Airway epithelial cell (primary cell): ENCODE data around the gene COLQ.

DNA sequence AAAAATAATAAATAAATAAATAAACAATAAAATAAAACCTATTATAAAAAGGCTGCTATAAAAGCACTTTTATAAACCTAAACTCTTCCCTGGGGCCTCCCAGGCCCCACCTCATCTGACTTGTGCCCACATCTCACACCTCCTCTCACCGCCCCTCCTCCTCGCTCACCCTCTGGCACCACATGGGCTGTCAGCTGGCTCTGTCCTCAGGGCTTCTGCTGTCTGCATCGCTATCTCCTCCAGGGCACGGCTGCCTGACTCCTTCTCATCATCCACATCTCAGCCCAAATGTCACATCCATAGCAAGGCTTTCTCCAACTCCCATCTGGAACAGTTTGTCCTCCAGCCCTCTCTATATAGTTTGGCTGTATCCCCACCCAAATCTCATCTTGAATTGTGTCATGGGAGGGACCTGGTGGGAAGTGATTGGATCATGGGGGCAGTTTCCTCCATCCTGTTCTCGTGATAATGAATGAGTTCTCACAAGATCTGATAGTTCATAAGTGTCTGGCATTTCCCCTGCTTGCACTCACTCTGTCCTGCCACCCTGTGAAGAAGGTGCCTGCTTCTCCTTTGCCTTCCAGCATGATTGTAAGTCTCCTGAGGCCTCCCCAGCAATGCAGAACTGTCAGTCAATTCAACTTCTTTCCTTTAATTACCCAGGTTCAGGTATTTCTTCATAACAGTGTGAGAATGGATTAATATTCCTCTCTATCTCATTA lies 8.8 kb upstream of the SH3BP5 start:
- RAMPAGE, long total RNA = no peak

DNA sequence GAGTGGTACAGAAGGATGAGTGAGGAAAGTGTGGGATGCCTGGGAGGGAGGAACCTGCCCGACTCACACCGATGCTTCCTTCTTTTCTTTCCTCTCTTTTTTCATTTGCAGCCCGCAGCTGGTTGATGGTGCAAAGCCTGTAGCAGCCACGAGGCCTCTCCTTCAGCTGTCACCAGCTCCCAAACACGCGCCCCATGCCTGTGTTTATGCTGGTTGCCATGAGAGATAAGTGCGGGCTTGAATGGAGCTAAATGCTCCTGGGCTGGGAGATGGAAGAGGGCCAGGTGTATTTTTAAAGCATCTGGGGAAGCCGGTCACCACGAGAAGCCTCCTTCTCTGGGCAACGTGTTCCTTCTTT lies 9.4 kb downstream of the COLQ start:
- RAMPAGE, long total RNA = no peak

DNA sequence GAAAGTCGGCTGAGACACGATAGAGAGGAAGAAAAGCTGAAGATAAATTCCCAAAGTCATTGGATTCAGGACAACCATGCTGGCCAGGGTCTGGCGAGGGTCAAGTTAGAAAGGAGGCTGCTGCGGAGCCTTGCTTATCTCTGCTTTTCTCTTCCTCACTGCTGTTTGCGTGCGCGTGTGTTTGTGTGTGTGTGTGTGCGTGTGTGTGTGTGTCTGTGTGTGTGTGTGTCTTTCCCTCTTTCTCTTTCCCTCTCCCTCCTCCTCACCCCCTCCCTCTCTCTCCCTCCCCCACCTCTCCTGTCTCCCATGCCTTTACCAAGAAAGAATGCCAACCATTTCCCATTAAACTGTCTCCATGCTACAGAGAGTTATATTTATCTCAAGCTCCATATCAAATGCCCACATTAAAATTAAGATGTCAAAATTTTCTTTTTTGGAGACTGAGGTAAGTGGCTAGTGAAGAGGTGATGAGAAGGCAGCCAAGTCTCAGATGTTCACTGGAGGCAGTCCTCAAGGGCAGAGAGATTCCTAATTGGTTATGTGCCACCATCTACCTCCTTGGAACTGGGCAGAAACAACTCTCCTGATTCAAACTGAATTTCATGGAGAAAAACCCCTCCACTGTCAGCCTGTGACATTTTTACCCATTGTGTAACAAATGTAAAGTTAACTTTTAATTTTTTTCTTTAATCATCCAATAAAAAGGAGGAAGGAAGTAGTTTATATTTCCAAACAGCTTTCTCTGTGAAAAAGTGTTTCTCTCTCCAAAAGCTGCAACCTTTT lies at the start of gene COLQ:
Gene COLQ, minus strand, starts transcription at position 159 of the 783 bp plus-strand sequence.
- RAMPAGE, long total RNA = no peak

DNA sequence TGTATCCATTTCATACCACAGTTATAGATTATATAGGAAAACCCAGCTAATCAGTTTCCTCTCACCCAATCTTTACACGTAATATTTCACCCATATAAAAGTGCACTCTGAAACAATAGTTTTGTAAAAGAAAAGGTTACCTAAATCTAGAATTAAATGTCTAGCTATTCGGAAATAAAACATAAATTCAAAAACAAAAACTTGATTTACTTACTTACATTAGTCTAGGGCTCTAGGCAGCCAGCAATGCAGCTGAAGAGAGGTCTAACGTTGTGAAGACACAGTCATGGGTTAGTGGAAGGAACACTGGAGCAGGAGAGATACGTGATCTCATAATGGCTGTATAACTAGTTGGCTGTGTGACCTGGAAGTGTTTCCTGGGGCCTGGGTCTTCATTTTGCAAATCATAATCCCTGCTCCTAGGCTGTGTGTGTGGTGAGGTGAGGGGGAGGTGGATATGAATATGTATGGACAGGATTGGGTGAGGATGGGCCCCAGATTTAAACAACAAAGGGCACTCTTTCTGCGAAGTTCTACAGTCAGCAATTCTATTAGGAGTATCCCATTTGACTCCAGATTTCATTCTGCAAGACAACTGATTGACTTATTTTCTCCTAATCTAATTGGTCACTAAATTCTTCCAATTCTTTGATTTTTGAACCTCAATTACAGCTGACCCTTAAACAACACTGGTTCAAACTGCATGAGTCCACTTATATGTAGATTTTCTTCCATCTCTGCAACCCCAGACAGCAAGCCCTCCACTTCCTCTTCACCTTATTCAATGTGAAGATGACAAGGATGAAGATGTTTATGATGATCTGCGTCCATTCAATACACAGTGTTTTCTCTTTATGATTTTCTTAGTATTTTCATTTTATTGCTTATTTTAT lies 41.3 kb downstream of the ANKRD28 start:
- RAMPAGE, long total RNA = no peak

- RAMPAGE, long total RNA = no peak
Measured at GRCh38 chr3:15786042-15787069, 11.4 kb downstream of the ANKRD28 start.

DNA sequence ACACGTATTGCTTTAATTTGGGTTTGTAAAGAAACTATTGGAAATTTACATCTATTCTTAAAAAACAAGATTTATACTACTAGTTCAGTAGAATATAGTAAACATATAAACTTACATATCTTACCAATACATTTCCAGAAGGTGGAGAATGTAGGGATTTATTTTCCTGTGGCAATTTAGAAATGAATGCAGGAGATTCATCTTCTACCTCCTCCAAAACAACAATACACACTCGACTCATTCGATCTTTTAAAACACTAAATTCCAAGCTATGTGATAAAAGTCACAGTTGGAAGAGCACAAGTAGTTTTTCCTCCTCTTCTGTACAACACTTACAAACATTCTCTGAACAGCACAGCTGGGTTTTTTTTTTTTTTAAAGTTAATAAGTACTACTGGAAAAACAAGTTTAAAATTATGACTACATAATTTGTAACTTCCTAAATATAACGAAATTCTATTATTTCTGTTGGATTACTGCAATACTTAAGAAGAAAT lies 1.4 kb downstream of the ANKRD28 start:
- RAMPAGE, long total RNA = no peak

GRCh38 chr3:15847680-15848354 lies 50.0 kb upstream of the ANKRD28 start:
- RAMPAGE, long total RNA = no peak

GRCh38 chr3:16181318-16181842 lies 6.9 kb downstream of the GALNT15 start:
- RAMPAGE, long total RNA = no peak

DNA sequence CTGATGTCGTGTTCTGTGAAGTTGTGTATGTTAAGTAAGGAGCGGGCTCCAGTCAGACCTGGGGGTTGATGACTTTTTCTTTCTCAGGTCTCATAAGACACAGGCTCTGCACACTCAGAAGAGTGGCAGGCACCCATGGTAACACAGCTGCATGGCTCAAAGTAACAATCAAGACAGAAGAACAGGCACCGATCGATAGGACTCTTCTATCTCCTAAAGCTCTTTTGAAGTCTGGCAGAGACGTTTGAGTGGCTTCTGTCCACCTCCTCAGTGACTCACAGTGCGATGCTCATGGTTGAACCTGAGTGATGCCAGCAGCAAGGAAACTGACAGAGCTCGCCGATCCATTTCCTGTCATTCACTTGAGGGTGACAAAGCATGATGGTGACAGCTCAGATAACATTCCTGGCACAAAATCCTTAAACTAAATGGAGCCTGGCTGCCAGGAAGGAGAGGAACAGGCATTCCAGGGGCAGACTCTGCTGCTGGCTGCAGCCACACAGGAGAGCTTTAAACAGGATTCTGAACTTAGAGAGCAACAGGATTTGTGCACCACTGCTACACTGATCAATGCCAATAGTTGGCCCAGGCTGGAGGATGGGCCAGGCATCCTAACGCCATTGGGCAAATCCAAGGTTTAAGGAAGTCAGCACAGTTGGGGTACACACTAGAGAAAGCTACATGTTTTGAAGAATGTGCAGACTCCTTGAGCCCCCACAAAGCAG lies 20.7 kb downstream of the DPH3 start:
- RAMPAGE, long total RNA = no peak

- RAMPAGE, long total RNA = no peak
Measured at GRCh38 chr3:16285914-16286658, 21.1 kb downstream of the OXNAD1 start.

DNA sequence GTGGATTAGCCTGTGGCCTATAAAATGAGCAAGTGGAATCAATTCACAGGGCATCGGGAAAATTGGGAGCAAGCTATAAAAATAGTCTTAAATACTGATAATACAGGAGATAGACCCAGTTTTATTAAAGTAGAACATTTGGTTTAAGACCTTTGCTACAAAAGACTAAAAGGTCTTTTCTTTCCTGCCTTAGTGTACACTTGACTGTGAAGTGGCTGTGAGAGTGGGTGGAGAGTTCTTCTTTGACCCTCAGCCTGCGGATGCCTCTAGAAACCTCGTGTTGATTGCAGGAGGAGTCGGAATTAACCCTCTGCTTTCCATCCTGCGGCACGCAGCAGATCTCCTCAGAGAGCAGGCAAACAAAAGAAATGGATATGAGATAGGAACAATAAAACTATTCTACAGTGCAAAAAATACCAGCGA lies 36.4 kb downstream of the OXNAD1 start:
- RAMPAGE, long total RNA = no peak

DNA sequence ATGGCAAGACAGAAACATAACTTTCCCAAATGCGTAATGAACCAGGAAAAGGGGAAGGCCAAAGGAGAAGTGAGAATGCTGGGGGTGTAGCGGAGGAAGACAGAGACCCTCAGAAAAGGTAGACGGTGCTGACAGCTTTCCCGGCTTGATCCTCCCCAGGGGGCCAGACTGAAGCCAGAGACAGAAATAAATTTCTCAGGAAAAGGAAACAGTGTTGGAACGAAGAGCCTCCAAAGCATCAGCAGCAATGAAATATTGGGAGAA lies 107.6 kb downstream of the OXNAD1 start:
- RAMPAGE, long total RNA = no peak

- RAMPAGE, long total RNA = no peak
Measured at GRCh38 chr3:16489667-16490560, 23.6 kb downstream of the RFTN1 start.

- RAMPAGE, long total RNA = no peak
Measured at GRCh38 chr3:16515652-16516418, 2.3 kb upstream of the RFTN1 start.

GRCh38 chr3:16834685-16835132 lies 50.0 kb upstream of the PLCL2 start:
- RAMPAGE, long total RNA = no peak

- RAMPAGE, long total RNA = no peak
Measured at GRCh38 chr3:16837466-16838136, 47.2 kb upstream of the PLCL2 start.

DNA sequence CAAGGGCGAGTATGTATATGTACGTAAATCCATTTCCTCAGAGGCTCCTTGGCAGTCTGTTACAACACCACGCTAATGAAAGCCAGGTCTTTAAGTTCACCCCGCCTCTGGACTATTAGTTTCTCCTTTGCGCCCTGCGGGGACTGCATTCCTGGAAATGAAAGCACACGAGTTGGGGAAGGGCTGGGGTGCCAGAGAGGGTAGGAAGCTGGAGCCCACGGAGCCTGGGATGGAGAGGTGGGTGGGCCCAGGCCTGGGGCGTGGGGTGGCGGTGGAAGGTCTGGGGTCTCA lies 1.7 kb upstream of the PLCL2 start:
- RAMPAGE, long total RNA = no peak

- RAMPAGE, long total RNA = no peak
Measured at GRCh38 chr3:16885067-16885768, 463 bp downstream of the PLCL2 start.

DNA sequence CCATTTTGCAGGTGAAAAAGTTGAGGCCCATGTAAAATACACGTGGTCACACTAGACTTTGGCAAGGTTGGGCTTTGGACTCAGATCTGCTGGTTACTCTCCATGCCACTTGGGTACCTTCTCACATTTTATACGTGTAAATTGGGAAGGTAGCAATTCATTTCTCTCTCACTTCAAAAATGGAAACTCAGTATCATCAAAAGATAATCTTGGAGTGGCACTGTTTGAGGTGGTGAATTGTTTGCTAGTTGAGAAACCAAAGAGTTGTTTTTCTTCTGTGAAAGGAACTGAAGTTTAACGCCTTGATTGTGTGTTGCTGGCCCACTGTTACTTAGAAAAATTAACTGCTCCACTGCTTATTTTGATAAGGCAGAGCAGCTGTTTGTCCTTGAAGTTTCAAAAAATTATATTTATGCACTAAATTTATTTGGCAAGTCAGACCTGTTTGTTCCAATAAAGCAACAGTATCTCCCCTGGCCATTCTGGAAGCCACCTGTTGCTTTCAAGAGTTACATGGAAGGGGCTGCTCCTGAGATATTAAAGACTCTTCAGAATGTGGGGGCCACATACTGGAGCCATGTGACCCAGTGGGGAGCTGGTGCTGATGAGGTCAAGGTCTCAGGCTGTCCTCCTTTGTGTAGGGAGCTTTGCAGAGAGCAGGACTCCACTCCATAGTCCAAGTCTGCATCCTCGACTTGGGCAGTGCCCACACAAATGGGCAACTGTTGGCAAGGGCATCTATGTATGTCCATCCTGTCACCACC lies 16.2 kb downstream of the PLCL2 start:
- RAMPAGE, long total RNA = no peak

DNA sequence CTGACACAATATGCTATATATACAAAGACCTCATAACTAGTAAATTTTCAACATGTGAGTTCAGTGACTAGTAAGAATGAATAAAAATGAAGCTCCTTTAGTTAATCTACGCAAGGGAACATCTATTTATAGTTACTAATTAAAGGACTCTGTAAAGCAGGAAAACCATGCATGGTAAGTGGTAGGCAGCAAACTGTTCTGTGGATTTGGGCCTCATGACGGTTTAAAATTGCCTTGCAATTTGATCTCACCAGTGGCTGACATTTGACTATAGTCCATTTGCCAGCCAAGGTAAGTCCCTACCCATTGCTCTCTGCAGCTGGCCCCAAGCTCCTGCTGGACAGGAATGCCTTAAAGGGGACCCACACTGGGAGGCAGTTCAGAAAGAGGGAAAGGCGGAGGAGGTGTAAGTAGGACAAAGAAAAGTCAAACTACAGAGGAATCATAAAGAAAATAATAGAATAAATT lies 203.2 kb downstream of the PLCL2 start:
- RAMPAGE, long total RNA = no peak